Measurements from ENCODE around the gene ZNF774.

DNA sequence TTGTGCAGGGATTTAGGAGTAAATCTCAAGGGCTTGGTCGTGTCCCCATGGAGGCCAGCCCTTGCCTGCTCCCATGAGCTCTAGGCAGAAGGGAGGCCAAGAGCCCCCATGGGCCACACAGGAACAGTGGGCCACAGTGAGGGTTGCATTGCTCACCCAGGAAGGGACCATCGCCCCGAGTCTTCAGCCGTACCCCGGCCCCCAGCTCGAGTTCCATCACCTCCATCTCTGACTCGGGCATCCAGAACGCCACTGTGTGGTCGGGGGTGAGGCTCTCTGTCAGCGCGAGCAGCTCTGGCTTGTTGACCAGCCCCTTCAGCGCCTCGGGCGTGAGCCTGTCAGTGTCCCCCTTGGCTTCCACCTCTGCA lies 9.1 kb downstream of the ARPIN start:
- PRO-cap, 4 experiments: no peak in any of the 4 experiments
- RAMPAGE, long total RNA, 4 experiments: no peak in any of the 4 experiments

DNA sequence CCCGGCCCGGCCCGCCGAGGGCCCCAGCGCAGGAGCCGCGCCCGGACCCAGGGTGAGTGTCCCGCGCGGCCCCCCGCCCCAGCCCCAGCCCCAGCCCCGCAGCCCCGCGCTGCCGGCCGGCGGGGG lies 302 bp downstream of the ZNF710 start:
- PRO-cap, 4 experiments: no peak in any of the 4 experiments
- RAMPAGE, long total RNA, 4 experiments: no peak in any of the 4 experiments

- PRO-cap, 4 experiments: peak in 4 of 4 experiments; most common plus-strand start chr15:90035317 (in 4); most common minus-strand start chr15:90035087 (in 1)
- RAMPAGE, long total RNA, 4 experiments: no peak in any of the 4 experiments
Measured at GRCh38 chr15:90034975-90035466, 33.9 kb downstream of the ZNF710 start.

DNA sequence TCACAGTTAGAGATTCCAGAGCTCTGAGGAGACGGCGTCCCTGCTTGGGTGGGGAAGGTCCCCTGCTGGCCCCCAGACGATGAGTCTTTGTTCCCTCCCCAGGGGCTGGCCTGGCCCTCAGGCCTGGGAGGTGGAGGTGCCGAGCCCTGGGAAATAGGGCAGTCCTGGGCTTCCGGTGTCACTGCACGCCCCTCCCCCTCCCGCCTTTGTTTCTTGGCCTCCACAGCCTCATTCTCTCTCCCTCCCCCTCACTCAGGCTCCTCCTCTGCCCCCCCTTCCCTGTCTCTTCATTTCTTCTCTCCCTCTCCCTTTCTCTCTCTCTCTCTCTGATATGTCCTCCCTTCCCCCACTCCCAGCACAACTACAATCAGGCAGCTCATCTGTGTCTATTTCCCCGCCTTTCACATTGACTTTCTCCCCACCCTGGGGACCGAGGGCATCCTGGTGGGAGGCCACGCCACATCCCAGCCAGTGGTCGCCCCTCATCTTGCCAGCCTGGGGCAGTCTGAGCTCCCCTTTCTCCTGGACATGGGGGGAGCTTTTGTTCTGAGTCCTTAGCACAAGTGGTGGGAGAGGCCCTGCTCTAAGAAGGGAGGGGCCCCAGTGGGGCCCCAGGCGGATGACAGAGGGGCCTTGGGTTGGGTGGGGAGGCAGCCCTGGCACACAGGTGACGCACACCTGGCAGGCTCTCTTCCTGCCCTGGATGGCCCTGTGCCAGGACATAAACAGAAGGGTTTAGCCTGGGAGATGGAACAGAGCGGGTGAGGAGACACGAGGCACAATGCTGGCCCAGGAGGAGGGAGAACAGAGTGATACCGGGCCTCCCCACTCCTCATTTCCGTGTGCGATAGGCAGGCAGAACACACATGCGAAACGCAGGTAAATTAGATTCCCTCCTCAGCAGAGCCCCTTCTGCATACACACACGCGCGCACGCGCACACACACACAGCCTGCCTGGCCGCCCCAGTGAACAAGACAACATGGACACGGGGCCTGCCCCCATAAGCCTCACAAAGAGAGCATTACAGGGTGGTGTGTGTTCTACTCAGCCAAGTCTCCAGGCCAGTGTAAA lies 40.0 kb downstream of the IDH2 start:
- PRO-cap, 4 experiments: no peak in any of the 4 experiments
- RAMPAGE, long total RNA, 4 experiments: no peak in any of the 4 experiments

DNA sequence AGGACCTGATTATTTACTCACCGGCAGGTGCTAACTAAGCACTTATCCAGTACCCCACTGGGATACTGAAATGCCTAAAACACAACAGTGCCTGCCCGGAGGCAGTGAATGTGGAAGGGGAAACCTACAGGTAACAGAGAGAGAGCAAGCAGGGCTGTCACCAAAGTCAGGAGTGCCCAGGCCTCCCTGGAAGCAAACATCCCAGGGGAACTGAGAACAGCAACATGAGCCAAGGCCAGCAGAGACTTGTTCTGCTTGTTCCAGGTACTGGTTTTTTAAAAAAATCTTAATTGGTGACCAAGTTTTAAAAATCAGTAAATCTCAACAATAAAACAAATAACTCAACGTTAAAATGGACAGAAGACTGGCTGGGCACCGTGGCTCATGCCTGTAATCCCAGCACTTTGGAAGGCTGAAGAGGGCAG lies 6.6 kb downstream of the IDH2 start:
- PRO-cap, 4 experiments: no peak in any of the 4 experiments
- RAMPAGE, long total RNA, 4 experiments: no peak in any of the 4 experiments

- PRO-cap, 4 experiments: no peak in any of the 4 experiments
- RAMPAGE, long total RNA, 4 experiments: no peak in any of the 4 experiments
Measured at GRCh38 chr15:90201834-90203024, 1.1 kb downstream of the SEMA4B start.

GRCh38 chr15:90206925-90207663 lies 6.0 kb downstream of the SEMA4B start:
- PRO-cap, 4 experiments: no peak in any of the 4 experiments
- RAMPAGE, long total RNA, 4 experiments: no peak in any of the 4 experiments

DNA sequence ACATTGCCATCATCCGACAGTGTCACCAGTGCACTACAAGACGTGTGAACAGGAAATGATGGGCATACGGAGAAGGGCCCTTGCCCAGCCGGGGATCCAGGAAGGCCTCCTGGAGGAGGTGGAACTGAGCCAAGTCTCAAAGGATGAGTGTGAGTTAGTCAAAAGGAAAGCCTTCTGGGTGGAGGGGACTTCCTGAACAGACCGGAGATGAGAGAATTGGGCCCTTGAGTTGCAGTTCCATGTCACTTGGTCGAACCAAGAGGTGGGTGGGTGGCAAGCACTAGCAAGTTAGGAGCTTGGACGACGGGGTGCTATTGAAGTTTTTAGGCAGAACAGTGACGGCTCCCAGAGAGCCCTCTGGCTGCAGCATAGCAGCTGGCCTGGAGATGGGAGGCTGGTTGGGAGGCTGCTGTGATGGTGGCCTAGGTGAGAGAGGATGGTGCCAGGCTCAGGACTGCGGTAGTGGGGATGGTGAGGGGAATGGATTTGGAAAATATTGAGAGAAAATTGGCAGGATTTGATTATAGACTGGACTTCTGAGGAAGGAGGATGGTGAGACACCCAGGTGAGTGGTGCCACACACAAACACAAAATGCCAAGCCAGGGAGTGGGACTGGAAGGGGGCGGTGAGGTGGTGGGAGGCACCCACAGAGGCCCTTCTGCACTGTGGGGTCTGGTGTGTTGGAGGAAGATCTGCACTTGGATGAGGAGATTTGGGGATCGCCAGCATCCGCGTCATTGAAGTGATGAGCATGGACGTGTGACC lies 8.7 kb downstream of the SEMA4B start:
- PRO-cap, 4 experiments: no peak in any of the 4 experiments
- RAMPAGE, long total RNA, 4 experiments: no peak in any of the 4 experiments

- PRO-cap, 4 experiments: peak in 1 of 4 experiments; most common plus-strand start chr15:90264829 (in 1)
- RAMPAGE, long total RNA, 4 experiments: no peak in any of the 4 experiments
Measured at GRCh38 chr15:90264422-90265041, 940 bp upstream of the NGRN start.

DNA sequence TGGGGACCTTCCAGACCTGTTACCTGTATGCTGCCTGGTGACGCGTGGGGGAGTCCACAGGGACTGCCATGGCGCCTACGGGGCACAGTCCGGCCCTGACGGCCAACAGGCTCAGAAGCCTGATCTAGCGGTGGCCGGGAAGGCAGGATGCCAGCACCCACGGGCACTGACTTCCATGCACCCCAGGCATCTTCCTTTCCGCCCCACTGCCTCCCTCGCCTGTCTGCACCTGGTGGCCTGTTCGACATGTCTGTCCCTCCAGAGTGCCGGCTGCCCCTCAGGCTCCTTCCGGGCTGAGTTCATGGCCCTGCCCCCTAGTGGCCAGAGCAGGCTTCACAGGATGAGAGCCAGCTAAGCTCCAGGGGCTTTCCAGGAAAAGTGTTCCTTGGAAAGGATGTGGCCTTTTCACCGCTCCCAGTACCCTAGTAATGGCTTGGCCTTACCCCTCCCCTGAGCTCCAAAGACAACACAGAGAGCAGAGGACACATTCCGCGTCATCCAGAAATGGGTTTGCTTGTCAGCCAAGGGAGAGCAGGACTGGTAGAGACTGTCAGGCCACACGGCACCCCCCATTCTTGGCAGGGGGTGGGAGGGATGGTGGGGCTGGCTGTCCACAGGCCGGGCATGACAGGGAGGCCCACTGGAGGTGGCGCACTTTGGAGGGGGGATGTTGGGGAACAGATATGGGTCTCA lies 35.7 kb downstream of the NGRN start:
- PRO-cap, 4 experiments: no peak in any of the 4 experiments
- RAMPAGE, long total RNA, 4 experiments: no peak in any of the 4 experiments

- PRO-cap, 4 experiments: peak in 4 of 4 experiments; most common plus-strand start chr15:90352305 (in 3)
- RAMPAGE, long total RNA, 4 experiments: start-site peak on the plus strand in 3 of 4 experiments, at chr15:90352263-90352351 at its widest, 9 to 22 reads per replicate
Measured at GRCh38 chr15:90351610-90352595, at the start of gene ZNF774. Gene ZNF774 (plus strand): TSS chr15:90352284.

- PRO-cap, 4 experiments: peak in 2 of 4 experiments; most common plus-strand start chr15:90454898 (in 2)
- RAMPAGE, long total RNA, 4 experiments: no peak in any of the 4 experiments
Measured at GRCh38 chr15:90454760-90454980, 66.6 kb downstream of the IQGAP1 start.

DNA sequence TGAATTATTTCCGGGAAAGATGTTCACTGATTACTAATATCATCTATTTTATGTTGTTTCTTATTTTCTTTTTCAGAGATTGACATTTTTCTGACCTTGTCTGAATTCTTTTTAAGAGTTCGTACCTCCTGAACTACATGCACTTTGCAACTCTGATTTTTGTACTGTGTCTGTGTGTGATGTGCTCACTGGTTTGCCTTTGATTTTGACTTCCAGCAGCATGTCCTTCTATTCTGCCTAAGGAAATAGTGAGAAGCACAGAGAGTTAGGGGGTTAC lies 23.3 kb downstream of the CRTC3 start:
- PRO-cap, 4 experiments: no peak in any of the 4 experiments
- RAMPAGE, long total RNA, 4 experiments: no peak in any of the 4 experiments

- PRO-cap, 4 experiments: peak in 2 of 4 experiments; most common plus-strand start chr15:90564442 (in 2); most common minus-strand start chr15:90564208 (in 2)
- RAMPAGE, long total RNA, 4 experiments: no peak in any of the 4 experiments
Measured at GRCh38 chr15:90564023-90564700, 34.4 kb downstream of the CRTC3 start.

DNA sequence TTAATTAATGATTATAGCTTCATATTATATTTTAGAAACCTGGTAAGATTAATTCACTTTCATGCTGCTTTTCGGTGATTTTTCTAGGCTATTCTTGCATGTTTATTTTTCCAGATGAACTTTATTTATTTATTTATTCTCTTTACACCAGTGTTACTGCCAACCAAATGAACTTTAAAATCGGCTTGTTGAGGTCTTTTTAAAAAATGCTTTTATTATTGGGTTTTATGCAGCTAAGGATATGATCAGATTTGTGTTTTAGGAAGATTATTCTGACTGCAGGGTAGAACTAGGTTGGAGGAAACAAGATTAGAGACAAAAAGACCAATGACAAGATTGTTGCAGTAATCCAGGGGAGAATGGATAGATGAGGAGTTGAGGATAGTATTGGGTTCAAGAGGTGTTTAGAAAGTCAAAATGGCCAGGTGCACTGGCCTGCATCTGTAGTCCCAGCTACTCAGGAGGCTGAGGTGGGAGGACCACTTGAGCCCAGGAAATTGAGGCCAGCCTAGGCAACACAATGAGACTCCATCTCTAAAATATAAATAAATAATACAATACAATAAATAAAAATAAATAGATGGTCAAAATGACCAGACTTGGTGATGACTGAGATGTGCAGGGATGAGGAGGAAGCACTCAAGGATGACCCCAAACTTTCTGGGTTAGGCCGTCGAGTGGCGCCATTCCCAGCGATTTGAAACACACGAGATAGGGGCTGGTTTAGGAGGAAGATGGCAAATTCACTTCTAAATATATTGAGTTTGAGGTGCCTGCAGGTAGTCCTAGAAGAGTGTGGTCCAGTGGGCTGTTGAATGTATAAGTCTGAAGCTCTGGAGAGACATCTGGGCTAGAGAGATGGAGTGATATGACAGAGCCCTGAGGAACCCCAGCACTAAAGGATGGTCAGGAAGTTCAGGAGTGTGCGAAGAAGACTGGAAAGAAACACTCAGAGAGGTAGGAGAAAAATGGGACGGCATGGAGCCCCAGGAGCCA lies 46.3 kb downstream of the CRTC3 start:
- PRO-cap, 4 experiments: no peak in any of the 4 experiments
- RAMPAGE, long total RNA, 4 experiments: no peak in any of the 4 experiments

- PRO-cap, 4 experiments: no peak in any of the 4 experiments
- RAMPAGE, long total RNA, 4 experiments: no peak in any of the 4 experiments
Measured at GRCh38 chr15:90642421-90643191, 74.5 kb upstream of the BLM start.

DNA sequence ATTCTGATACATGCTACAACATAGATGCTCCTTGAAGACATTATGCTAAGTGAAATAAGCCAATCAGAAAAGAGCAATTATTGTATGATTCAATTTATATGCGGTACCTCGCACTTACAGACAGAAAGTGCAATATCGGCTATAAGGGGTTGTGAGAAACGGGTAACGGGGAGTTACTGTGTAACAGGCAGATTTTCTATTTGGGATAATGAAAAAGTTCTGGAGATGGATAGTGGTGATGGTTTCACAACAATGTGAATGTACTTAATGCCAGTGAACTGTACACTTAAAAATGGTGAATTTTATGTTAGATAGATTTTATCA lies 832 bp upstream of the BLM start:
- PRO-cap, 4 experiments: no peak in any of the 4 experiments
- RAMPAGE, long total RNA, 4 experiments: no peak in any of the 4 experiments

DNA sequence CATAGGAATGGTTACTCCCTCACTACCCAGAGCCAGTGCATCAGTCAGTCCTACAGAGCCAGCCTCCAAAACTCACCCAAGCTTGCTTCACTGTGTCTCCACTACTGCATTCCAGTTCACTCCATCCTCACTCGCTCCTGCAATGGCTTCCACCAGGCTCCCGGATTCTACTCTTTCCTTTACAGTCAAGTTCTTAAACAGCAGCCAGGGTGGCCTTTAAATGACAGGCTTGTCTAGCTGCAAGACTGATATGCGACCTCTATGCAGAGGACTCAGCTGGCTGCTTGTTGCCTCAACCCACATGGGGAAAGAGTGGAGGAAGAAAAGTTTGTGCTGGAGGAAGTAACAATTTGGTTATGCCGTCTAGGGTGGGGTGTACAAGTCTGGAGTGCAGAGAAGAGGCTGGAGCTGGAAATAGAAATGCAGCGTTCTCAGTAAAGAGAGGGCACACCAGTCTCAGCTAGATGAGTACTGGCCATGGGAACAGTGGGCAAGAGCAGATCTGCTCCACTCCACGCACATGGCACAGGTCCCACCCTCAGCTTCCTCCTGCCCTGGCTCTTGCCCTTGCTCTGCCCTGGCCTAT lies 60.0 kb upstream of the FURIN start:
- PRO-cap, 4 experiments: no peak in any of the 4 experiments
- RAMPAGE, long total RNA, 4 experiments: start-site peak on the minus strand in 2 of 4 experiments, centred at positions 268 to 281 of the sequence, 5 to 17 reads per replicate

DNA sequence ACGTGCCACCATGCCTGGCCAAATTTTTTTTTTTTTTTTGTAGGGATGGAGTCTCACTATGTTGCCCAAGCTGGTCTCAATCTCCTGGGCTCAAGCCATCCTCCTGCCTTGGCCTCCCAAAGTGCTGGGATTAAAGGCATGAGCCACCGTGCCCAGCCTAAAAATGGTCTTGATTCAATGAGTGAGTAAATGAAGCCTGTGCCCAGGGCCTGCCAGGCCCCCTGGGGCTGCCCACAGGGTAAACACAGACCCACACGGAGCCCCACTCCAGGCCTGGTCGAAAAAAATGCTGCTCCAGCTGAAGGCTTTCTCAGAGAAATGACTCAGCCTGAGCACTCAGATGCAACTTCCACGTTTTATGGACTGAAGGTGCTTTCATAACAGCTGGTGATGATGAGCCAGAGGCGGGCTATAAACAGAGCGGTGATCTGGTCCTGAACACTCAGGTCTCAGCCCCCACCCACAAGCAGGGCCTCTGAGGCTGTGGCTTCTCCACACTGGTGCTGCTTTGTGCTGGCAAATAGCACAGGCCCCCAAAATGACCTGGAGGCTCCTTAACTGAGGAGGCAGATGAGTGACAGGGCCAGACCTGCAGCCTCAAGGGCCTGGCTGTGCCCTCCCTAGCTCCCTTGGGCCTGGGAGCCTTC lies 23.3 kb upstream of the FURIN start:
- PRO-cap, 4 experiments: peak in 1 of 4 experiments; most common plus-strand start position 441 of the sequence (in 1)
- RAMPAGE, long total RNA, 4 experiments: no peak in any of the 4 experiments

DNA sequence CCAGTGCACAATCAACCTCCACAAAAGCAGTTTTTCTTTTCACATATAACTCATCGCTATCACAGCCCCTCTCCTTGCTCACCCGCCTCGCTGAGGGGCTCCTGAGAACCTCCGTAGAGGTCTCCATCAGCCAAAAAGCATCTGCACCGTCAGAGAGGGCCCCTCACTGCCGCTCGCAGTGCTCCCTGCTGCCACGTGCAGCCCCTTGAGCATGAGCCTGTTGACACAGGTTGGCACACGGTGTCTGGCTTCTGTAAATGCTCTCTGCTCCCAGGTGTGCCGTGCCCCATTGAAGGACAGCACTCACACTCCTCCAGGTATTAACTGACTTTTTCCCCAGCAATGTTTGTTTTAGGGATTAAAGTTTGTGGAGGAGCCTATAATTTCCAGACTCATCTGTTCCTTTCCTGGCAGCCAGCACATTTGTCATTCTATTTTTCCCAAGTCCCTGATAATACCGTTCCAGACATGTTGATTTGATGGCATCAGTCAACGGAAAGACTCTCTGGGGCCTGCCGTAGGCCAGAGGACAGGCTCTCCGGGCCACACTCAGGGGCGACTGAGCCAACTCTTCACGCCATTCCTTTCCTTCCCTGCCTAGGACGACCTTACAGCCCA lies 2.1 kb upstream of the FURIN start:
- PRO-cap, 4 experiments: no peak in any of the 4 experiments
- RAMPAGE, long total RNA, 4 experiments: no peak in any of the 4 experiments

All from spleen (tissue), 7 donors.